SK-MEL-5 (cell line): Measurements from ENCODE around the gene MITF.

GRCh38 chr3:65590537-65591156, 448.1 kb downstream of the MAGI1 start:
RAMPAGE:
- cytosol, long total RNA: no peak
- long total RNA: no peak
- nucleus, long total RNA: no peak

RAMPAGE:
- cytosol, long total RNA: no peak
- long total RNA: no peak
- nucleus, long total RNA: no peak
Observed at GRCh38 chr3:65619111-65619812, 419.5 kb downstream of the MAGI1 start.

DNA sequence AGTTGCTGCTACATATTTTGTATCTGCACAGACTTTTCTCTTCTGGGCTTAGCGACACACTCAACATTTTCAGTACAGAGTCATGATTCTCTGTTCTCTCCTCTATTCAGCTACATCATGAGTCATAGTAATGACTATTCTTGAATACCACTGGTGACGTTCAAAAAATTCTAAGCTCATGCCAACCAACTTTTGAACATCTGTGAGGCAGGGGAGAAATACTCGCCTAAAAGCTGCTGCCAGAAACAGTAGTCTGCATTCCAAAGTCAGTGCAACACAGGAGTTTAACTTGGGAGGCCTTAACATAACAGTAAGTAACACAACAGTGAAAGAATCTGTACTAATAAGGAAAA, 149.4 kb downstream of the MAGI1 start:
RAMPAGE:
- cytosol, long total RNA: no peak
- long total RNA: no peak
- nucleus, long total RNA: no peak

DNA sequence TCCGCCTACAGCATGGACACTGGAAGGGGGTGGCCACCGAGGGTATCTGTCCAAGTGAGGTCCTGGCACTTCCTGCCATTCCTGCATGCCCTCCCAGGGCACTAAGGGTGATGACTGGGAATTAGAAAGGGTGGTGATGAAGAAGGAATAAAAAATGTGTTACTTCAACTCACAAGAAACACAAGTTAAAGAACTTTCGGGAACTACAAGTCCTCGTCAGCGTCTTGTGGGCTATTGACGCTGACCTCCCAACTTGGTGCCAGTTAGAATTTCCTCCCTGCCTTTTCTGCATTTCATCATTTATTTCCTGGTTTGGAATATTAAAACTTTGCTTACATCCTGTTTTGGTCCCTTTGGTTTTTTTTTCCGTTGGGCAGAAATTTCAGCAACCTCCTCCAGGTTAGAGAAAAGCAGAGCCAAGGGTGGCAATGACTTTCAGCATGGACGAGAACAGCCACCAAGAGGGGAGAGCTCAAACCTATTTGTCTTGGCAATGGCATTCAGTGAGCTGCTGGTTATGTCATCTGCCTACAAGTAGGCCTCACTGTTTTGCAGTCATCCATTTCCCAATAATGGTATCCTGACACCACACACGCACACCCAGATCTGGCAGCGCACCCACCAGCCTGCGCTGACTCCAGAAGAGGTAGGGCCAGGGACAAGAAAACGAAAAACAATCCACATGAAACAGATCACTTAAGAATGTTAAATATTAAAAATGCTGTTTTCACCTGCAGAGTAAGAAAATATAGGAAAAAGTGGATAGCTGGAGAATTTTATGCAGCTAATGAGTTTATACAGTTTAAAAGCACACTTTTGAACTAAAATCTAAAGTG, 92.4 kb downstream of the MAGI1 start:
RAMPAGE:
- cytosol, long total RNA: no peak
- long total RNA: no peak
- nucleus, long total RNA: no peak

GRCh38 chr3:65974488-65975409, 64.0 kb downstream of the MAGI1 start:
RAMPAGE:
- cytosol, long total RNA: no peak
- long total RNA: no peak
- nucleus, long total RNA: no peak

DNA sequence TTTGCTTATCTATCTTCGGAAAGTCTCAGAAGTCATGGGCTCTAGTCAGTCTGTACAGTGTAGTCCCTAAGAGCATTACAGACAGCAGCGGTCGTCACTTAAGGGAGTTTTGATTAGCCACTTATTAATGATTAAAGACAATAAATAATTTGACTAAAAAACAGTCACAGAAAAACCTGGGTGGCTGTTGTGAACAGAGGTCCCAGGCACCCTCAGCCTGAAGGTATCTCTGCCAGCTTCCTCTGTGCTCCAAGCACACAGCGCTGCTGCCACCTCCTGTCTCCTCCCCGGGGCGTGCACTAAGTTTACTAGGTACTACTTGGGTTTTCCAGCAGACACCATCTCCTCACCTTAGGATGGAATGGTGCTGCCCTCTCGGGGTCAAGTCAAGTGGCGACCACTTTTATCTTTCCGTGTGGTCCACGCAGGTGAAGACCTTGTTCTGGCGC, 128.2 kb downstream of the LRIG1 start:
RAMPAGE:
- cytosol, long total RNA: no peak
- long total RNA: no peak
- nucleus, long total RNA: no peak

DNA sequence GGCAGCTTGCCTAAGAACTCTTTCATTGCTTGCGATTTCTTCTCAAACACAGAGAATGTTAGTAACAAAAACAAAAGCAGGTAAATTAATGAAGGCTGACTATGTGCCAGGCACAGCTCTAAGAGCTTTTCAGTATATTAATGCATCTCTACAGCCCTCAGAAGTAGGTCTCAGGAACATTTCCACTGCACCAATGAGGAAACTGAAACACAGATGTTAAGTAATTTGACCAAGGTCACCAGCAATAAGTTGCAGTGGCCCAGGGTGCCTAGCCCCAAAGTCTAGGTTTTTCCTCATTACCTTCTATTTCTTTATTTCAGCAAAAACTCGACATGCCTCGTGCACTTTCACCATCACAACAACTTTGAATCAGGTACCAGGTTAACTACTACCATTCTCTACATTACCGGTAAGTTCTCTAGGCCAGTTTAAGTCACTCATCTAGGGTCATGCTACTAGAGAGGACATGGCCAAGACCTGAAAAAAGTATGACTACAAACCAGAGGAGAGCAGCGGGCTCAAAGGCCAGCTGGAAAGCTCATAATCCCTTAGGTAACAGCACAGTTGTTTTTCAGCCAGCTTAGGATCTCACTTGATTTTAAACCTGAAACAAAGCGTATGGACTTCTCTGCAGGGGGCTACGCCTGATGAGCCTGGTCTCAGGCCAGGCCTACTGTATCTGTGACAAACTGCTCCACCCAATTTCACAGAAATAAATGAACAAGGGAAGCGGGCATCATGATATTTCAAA, 47.4 kb downstream of the LRIG1 start:
RAMPAGE:
- cytosol, long total RNA: no peak
- long total RNA: no peak
- nucleus, long total RNA: no peak

RAMPAGE:
- cytosol, long total RNA: no peak
- long total RNA: no peak
- nucleus, long total RNA: no peak
Observed at GRCh38 chr3:66453967-66454532, 46.8 kb downstream of the LRIG1 start.

DNA sequence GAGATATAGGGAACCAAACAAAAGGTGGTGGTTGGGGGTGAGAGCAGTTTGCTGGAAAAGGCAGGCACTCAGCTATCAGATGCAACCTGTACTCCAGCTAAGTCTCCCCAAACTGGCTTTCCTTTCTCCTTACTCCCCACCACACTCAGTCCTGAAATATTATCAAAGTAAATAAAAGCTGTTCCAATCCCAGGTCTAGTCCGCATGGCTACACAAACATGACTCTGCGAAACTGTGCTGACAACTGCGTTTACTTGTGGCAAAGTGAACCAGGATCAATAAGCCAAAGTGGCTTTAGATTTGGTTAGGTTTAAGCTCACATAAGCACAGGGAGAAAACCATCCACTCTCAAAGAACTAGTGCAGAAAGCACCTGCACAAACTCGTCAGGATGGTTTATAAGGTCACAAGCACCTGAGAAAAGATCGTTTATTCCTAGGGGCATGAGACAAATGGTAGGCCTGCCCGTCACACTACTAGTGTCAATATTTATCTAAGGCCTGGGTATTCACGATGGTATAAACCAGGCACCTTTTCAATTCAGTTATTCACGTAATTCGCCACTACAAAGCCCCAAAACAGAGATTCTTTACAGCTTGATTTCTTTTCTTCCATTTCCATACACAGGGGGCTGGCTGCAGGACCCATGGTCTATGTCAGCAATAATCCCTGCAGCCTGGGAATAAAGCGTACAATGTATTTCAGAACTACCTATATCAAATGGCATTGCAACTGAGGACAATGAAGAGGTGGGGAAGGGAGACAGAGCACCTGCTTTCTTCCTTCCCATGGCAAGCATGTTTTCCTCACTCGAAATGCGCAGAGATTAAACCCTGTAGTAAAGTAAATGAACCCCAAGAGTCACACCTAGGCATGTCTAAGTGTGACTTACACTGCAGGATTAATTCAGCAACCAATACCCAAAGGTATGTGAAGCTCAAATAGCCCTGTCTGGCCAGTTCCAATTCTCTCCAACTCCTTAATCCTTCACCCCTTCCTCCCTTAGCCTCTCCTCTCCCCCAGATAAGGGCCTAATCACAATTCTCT, 25.1 kb downstream of the LRIG1 start:
RAMPAGE:
- cytosol, long total RNA: no peak
- long total RNA: no peak
- nucleus, long total RNA: no peak

GRCh38 chr3:66486155-66486953, 14.5 kb downstream of the LRIG1 start:
RAMPAGE:
- cytosol, long total RNA: no peak
- long total RNA: no peak
- nucleus, long total RNA: no peak

DNA sequence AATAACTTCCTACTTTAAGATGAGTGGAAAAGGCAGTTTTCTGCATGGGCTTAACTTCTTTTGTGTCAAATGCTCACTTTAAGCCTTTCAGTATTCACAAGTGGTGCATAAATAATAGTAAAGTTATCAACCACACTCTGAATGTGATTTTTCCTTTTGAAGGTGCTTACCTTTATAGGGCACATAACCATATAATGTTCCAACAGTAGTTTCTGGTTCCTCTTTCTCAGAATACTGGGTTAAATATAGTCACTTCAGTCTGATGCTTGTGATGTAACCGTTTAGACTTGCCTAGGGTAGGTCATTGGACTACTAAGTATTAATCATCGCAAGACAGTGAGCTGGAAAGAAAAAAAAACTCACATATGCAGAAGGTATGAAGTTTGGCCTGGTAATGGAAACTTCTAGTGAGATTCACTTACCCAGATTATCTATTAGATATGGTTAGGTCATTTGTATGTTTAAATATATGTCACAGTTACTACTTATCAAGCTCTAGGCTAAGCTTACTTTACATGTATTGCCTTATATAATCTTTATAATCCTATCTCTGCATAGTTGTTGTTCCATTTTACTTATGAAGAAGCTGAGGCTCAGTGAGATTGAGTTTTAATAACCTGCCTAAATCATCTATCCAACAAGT, 2.0 kb downstream of the KBTBD8 start:
RAMPAGE:
- cytosol, long total RNA: no peak
- long total RNA: no peak
- nucleus, long total RNA: no peak

GRCh38 chr3:67378945-67379859, 275.2 kb downstream of the SUCLG2 start:
RAMPAGE:
- cytosol, long total RNA: no peak
- long total RNA: no peak
- nucleus, long total RNA: no peak

DNA sequence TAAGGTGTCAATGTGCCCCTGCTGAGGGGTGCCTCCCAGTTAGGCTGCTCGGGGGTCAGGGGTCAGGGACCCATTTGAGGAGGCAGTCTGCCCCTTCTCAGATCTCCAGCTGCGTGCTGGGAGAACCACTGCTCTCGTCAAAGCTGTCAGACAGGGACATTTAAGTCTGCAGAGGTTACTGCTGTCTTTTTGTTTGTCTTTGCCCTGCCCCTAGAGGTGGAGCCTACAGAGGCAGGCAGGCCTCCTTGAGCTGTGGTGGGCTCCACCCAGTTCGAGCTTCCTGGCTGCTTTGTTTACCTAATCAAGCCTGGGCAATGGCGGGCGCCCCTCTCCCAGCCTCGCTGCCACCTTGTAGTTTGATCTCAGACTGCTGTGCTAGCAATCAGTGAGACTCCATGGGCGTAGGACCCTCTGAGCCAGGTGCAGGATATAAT, 77.5 kb downstream of the TAFA1 start:
RAMPAGE:
- cytosol, long total RNA: no peak
- long total RNA: no peak
- nucleus, long total RNA: no peak

RAMPAGE:
- cytosol, long total RNA: no peak
- long total RNA: no peak
- nucleus, long total RNA: no peak
Observed at GRCh38 chr3:69082718-69083229, 2.0 kb upstream of the ARL6IP5 start.

GRCh38 chr3:69084176-69084651, 523 bp upstream of the ARL6IP5 start:
RAMPAGE:
- cytosol, long total RNA: no peak
- long total RNA: no peak
- nucleus, long total RNA: no peak

GRCh38 chr3:69178935-69179775, 56.8 kb upstream of the LMOD3 start:
RAMPAGE:
- cytosol, long total RNA: no peak
- long total RNA: no peak
- nucleus, long total RNA: no peak

GRCh38 chr3:69240663-69241388, 118.4 kb upstream of the LMOD3 start:
RAMPAGE:
- cytosol, long total RNA: no peak
- long total RNA: no peak
- nucleus, long total RNA: no peak

DNA sequence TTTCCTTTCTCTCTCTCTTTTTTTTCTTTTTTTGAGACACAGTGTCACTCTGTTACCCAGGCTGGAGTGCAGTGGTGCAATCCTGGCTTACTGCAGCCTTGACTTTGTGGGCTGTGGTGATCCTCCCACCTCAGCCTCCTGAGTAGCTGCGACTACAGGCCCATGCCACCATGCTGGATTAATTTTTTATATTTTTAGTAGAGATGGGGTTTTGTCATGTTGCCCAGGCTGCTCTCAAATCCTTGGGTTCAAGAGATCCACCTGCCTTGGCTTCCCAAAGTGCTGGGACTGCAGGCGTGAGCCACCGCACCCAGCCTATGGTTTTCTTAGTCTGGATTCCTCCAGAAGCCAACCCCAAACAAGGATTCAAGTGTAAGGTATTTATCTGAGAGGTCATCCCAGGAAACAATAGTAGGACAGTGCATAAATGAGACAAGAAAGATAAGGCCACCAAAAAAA, 142.5 kb upstream of the FRMD4B start:
RAMPAGE:
- cytosol, long total RNA: no peak
- long total RNA: no peak
- nucleus, long total RNA: no peak

GRCh38 chr3:69739409-69740121, at the start of gene MITF:
Gene MITF, plus strand, starts transcription at chr3:69739464.
RAMPAGE:
- cytosol, long total RNA: no peak
- long total RNA: no peak
- nucleus, long total RNA: no peak

DNA sequence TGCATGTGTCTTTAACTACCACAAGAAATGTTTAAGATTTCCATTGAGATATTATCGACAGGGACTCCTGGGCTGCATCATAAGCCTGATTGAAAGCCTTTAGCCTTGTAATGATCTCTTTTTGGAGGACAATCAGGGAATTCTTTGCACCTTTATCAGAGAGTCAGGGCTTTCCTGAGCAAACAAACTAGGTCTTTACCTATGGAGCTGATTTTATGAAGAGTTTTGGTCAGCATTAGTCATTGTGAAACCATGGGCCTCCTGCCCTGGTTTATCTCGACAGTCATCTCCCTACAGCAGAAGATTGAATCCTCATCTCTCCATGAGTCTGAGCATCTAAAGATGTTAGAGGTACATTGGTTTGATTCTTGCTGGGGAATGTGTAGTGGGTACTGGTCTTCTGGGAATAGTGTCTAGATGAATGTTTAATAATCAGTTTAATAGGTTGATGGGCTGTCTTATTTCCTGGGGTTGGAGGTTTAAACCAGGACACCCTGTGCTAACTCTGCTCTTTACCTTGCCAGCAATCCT, 23.2 kb downstream of the MITF start:
RAMPAGE:
- cytosol, long total RNA: no peak
- long total RNA: no peak
- nucleus, long total RNA: no peak